ENCODE measurements around a stretch of chr7.

GRCh38 chr7:151560199-151560669, 40.5 kb upstream of the RHEB start:
- RRBS = no CpG with 5 or more reads among the region's 9 CpGs

DNA sequence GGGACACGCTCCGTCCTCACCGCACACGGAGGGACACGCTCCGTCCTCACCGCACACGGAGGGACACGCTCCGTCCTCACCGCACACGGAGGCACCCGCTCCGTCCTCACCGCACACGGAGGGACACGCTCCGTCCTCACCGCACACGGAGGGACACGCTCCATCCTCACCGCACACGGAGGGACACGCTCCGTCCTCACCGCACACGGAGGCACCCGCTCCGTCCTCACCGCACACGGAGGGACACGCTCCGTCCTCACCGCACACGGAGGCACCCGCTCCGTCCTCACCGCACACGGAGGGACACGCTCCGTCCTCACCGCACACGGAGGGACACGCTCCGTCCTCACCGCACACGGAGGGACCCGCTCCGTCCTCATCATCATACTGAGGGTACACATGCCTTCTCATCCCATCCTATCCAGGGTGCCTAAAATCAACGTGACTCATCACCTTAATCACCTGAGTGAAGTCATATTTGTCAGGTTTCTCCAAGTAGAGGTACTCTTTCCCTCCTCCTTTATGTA, 83.6 kb upstream of the RHEB start:
- RRBS = no CpG with 5 or more reads among the region's 50 CpGs

DNA sequence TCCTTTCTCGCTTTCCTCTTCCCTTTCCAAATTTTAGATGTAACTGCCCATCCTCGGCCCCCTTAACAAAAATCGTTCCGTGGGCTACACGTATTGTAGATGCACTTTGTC, 112.8 kb upstream of the RHEB start:
- RRBS = no CpG with 5 or more reads among the region's 5 CpGs

GRCh38 chr7:151665363-151665968, 145.8 kb upstream of the RHEB start:
- RRBS = no CpG with 5 or more reads among the region's 7 CpGs

GRCh38 chr7:151708699-151709041, 168.2 kb downstream of the PRKAG2 start:
- RRBS = no CpG with 5 or more reads among the region's 6 CpGs

GRCh38 chr7:151733890-151734714, 142.8 kb downstream of the PRKAG2 start:
- RRBS = no CpG with 5 or more reads among the region's 13 CpGs

DNA sequence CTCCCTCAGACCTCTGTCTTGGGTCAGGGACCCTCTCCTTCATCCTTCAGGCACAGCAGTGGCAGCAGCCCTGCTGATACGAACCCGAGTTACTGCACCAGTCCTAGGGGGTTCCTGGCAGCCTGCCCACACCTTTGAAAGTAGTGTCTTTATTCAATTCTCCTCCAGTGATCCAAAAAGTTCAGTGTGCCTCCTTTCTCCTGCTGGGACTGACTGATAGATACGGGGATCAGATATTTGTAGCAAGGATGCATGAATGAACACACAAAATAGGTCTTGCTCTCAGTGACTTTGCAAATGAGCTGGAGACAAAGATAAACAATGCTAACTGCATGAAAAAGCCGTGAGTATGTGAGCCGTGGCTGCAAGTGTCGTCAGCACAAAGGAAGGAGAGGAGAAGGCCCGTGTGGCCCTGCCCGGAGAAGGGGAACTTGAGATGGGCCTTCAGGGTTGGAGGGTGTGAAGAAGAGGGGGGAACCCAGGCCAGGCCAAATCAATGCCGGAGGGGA, 136.5 kb downstream of the PRKAG2 start:
- RRBS = 86% methylated on average over 2 of the region's 9 CpGs

DNA sequence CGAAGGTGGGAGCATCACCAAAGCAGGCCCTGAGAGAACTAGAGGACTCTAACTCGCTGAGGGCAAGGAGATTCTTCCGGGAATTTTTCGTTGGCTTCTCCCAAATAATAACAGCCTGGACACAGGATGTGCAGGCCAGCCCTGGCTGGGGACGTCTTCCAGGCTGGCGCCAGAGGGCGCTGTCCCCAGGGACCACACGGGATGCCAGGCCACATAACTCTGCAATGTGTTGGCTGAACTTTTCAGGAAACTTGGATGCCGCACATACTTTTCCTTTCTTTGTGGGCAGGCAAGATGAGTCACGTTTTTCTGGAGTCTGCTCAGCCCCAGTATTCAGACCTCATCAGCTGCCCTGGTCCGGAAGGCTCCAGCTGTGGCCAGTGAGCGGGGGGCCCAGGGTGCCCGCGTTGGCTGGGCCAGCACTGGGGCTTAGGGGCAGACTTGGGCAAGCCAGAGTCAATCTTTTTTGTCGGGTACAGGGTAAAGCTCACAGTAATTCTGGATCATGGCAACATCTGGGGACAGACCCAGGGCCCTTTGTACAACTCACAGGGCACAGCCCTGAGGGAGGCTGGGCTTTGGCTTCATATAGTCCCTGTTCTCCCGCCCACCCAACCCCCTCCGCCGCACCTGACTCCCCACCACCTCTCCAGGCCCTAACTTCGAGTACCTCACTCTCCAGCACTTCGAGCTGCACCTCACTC, 122.7 kb downstream of the PRKAG2 start:
- RRBS = no CpG with 5 or more reads among the region's 20 CpGs

GRCh38 chr7:151797412-151798316, 79.3 kb downstream of the PRKAG2 start:
- RRBS = no CpG with 5 or more reads among the region's 13 CpGs

DNA sequence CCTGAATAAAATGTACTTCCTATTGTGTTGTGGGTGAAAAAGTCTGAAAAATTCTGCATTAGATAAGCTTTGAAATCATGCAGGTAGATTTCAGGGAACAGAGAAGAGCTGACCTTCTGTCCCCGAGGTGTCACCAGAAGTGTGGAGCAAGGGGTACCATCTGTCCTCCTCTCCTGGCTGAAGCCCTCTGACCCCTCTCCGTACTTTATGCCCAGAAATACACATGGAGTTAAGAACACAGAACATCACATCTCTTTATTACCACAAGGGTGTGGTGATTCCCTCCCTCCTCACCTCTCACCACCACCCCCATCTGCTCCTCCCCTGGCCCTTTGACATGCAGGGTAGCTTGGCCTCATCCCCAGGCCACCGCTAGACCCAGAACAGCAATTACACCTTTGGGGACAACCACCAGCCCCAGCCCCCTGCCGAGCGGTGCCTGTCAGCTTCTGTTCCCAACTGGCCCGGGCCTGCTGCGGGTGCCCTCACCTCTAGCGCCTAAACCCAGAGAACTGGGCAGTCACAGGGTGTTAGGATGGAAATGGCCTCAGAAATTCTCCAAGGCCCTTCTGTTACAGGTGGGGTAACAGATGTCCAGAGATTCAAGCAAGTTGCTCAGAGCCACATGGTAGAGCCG, 78.2 kb downstream of the PRKAG2 start:
- RRBS = no CpG with 5 or more reads among the region's 9 CpGs

DNA sequence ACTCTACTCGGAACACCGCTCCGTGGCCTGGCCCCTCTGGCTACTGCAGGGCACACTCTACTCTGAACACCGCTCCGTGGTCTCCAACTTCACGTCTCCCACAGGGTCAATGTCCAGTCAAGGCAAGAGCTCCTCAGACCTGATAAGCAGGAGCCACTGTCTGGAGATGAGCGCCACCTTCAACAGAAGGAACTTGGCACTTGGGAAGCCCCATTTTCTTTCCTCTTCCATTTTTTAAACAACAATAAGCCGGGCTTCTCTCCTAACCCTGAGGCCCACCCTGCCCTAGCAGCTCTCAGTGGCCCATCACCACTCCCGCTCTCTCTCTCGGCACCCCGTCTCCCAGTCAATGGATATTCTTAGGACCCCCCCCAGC, 56.3 kb downstream of the PRKAG2 start:
- RRBS = no CpG with 5 or more reads among the region's 11 CpGs

GRCh38 chr7:151850820-151851708, 25.9 kb downstream of the PRKAG2 start:
- RRBS = no CpG with 5 or more reads among the region's 27 CpGs

- RRBS = 0% methylated on average over 2 of the region's 29 CpGs
Observed at GRCh38 chr7:151876662-151876995, 286 bp downstream of the PRKAG2 start.

DNA sequence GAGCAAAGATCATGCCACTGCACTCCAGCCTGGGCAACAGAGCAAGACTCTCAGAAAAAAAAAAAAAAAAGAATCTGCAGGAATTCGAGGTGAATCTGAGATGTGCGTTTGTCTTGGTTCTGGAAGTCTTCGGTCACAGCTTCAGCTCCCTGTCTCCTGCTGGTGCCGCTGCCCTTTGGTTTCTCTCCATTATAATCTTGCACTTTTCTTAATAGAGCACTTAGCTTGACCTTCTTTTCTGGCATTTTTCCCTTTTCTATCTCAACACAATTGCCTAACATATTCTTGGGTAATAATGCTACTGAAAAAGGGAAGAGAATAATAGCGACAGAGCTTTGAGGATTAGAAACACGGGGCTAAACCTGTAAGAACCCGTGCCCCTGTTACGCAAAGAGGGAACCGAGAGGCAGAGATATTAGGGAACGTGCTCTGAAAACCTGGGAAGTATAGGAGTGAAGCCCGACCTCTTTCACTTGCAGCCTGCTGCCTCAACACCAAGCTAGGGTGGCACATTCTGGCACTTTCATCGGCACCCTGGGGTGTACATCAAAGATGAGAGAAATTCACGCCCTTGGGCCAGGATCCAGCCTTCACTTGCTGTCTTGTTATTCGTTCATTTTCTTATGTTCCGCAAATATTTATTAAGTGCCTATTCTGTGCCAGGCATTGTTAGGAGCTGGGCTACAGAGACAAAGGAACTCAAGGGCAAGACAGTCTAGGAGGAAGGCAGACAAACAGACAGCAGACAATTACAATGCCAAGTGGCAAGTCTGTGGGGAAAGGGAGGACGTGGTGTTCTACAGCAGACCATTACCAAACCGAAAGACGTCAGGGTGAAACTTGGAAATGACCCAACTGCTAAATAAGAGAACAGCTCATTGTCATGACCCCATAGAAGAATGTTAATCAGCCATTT, 33.0 kb upstream of the GALNTL5 start:
- RRBS = no CpG with 5 or more reads among the region's 18 CpGs

DNA sequence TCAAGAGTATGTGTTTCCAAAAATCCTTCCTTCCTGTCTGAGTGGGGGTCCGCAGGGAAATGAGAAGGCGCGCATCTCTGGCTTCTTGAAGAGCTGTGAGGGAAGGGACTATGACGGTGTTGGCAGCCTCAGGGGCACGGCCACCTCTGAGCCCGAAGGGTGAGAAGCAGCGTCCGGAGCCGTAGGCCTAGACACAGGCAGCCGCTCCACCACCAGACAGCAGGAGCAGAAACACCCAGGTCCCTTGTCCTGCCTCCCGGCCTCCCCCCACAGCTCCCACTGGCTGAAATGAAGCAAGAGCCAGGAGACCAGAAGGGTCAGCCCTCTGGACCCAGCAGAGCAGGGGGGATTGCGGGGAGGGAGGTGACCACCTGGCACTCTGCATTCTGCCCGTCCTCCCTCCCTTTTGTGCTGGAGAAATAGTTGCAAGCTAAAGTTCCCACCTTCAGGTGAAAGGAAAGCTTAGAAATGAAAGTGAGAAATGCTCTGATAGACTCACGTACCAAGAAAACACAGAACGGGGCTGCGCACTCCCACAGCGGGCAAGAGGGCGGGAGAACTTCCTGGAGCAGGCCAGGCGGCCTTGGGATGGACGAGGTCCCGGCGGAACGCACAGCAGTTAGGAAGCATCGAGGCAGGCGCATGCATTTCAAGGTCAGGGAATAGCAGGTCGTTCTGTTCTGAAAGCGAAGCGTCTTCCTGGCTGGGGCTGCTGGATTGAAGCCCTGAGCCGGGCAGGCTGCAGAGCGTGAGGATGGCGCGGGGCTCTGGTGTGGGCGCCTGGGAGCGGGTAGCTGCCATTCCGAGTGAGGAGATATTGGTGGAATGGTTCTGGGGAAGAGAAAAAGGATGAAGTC, 105.5 kb downstream of the GALNT11 start:
- RRBS = 99% methylated on average over 4 of the region's 35 CpGs

DNA sequence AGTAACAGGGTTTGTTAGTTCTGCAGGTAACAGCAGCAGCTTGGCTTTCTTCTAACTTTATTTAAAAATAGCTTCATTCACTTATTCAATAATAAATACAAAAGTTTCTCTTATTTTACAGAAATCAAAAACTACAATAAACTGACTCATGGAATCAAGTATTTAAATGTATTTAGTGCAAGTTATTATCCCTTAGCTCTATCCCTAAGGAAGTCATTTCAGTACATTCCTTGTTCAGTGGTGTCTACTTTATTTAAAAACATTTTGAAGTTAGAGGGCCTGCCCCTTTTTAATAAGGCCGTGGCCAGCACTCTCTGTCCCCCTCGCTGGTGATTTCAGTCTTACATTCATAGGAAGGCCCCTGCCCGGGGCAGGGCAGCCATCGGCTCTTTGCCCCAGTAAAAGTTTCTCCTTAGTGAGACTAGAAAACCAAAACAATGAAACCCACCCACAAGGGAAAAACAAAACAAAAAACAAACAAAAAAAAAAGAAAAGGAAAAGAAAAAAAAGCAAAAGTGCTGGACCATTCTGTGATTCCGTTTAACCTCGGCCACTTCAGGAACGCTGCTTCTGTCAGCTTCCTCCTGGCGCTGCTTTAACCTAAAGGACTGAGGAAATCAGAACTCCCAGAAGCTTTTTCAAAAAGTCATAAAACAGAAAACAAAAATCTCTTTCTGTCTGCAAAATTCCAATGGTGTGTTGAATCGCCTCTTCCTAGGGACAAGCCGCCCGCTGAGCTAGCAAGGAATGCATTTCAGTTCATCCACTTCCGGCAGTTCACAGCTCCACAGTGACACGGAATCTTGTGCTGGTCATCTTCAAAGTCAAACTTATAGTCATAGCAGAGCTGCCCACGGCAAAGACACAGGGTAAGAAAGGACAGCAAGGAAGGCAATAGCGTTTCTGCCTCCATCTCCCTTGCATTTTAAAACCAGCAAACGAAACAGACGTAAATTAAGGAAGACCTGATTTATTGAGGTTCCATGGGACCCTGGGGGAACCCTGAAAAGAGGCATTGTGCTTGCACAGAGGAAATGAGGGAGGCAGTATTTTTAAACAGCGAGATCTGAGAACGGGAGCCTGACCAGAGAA, 111.0 kb downstream of the GALNT11 start:
- RRBS = no CpG with 5 or more reads among the region's 19 CpGs

DNA sequence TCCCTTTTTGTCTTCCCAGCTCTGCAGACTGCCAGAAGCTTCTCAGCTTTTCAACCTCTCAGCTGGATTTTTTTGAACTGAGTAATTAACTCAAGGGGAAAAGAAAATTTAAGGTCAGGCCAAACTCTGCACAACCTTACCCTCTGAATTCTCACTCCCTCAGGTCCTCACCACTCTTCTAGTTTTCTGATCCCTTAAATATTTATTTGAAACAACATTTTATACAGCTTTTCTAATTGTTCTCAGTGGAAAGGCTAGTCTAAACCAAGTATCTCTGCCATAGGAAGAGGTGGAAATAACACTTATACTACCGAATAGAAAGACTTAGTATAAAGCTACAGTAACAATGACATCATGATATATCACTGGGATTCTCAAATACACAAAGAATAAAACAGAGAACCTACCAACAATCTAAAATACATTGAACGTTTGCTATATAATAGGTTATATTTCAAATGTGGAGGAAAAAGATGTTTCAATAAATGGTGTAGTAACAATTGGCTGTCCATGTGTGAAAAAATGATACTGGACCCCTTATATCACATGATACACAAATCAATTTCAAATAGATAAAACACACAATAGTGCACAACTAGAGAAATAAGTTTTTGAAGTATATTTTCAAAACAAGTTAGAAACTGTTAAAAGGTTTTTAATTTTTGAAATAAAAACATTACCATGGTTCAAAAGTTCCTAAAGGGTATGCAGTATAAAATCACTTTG, 142.9 kb downstream of the KMT2C start:
- RRBS = no CpG with 5 or more reads among the region's 2 CpGs

DNA sequence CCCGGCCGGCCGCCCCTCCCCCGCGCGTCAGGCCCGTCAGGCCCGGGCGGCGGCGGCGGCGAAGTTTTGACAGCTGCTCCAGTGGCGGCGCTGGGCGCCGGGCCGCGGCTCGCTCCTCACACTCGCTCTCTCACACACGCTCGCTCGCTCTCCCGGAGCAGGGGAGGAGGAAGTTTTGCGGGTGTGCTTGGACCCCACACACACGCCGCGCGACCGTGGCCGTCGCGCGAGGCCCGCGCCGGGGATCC, 361 bp upstream of the KMT2C start:
- RRBS = 2% methylated on average over 23 of the region's 38 CpGs

- RRBS = 1% methylated on average over 24 of the region's 35 CpGs
Observed at GRCh38 chr7:152463520-152463892, 27.7 kb upstream of the KMT2C start.

DNA sequence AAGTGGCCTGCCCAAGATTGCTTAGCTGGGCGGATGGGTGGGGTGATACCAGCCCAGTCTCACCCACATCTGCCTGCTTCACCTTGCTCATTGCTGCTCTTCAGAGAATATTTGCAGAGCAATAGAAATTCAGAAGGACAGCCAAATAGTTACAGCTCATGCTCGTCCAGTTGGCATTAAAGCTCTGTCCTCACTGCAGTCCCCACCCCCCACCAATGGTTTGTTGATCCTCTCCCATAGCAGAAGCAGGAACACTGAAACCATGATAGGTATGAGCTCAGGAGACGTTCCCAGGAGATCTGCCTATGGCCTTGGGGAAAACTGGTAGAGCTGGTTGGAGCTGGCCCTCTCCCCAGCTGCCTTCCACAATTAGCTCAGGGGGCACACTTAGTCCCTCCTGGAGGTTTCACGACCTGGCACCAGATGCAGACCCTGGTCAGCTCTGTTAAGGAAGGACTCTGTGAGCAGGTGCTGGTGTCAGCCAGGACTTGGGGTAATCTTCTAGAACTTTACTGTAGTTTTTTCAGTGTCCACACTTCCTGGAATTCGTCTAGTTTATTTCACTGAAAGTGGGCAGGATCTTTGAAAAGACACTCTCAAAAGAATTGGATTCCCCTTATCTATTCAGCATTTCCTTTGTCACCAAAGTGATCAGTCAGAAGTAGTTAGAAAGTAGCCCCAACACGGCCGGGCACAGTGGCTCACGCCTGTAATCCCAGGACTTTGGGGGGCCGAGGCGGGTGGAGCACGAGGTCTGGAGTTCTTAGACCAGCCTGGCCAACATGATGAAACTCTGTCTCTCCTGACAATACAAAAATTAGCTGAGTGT, 68.7 kb upstream of the KMT2C start:
- RRBS = no CpG with 5 or more reads among the region's 11 CpGs

Data from T47D (cell line).